Mesenchymal stem cell of the bone marrow (primary cell): Measurements from ENCODE around the gene TMEM92.

DNA sequence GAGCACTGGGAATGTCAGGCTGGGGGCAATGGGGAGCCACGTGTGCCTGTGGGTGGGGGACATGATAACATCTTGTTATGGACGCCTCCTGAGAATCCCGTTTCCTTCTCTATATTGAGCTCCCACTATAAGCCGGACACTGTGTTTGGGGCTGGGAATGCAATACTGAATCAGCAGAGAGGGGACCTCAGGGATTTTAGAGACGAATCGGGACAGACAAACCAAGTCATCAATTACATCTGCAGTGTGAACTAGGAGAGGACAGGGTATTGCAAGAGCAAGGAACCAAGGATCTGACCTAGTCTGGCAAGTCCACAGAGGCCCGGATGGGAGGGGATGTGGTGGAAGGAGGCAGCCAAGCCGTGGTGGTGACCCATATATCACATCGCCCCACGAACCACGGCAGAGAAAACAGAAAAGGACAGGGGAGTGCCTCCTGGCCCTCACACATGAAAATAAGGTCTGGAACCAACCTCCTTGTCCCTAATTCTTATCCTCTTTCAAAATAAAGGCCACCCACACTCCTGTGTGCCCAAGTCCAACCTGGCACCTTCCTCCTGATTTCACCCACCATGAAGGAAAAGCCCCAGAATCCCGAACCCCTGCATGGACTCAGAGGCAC, 28.1 kb upstream of the NXPH3 start:
- CAGE, long polyA plus RNA = no peak

GRCh38 chr17:49602896-49603575, 27.4 kb downstream of the NXPH3 start:
- CAGE, long polyA plus RNA = no peak

DNA sequence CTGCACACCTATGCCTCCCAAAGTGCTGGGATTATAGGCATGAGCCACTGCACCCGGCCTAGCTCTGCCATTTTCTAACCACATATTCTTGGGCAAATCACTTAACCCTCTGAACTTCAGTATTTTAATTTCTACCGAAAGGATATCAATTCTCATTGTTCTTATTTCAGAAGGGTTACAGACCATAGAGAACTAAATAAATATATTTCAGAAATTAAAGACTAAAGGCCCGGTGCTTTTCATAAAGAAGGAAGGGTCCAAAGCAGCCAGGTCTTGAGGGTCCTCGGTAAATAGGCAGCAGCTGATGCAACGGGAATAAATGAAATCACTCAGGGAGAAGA, 33.4 kb downstream of the NXPH3 start:
- CAGE, long polyA plus RNA = no peak

DNA sequence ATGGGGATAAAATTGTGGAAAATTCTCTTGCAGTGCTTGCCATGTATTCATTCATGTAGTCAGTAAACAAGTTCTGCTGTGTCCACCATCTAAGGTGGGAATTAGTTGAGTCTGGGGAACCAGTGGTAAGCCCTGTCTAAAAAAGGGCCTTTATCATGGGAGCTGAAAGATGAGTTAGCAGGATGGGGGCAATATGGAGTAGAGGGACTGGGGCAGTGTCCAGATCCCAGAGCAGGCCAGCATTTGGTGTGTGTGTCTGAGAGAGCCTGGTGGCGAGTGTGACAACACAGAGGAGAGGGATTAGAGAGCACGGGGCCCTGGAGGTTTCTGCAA, 12.5 kb downstream of the TAC4 start:
- CAGE, long polyA plus RNA = no peak

DNA sequence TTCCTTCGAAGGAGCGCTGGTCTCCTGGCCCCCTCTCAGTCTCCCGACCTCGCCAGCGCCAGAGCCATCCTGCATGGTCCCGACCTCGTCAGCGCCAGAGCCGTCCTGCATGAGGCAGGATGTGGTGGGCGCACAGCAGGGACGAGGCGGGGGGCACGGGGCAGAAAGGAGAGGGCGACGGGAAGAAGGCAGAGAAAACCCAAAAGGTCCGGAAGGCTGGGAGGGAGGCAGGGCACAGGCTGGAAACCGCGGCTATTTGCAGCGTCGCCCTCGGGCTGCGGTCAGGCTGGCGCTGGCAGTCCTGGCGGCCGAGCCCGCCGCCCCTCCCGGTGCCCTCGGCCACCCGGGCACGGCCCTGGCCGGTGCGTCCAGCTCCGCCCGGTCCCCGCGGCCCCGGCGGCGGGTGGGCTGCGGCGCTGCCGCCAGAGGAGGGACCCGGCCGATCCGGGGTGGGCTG, 3.0 kb upstream of the TAC4 start:
- CAGE, long polyA plus RNA = no peak

DNA sequence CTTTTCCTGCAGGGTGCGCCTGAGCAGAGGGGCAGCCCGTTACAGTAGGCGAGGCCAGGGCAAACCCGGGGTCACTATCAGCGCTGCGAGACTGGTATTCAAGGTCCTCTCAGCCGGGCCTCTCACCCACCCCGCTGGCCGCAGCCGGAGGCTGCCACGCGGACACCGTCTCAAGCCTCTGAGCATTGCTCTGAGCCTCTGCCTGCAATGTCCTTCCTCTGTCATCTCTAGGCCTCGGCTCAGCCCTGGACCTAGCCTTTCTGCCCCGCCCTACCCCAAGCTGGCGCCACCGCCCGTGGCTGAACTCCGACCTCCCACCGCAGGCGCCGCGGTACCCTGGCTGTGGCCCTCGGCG, 3.4 kb downstream of the DLX4 start:
- CAGE, long polyA plus RNA = no peak

DNA sequence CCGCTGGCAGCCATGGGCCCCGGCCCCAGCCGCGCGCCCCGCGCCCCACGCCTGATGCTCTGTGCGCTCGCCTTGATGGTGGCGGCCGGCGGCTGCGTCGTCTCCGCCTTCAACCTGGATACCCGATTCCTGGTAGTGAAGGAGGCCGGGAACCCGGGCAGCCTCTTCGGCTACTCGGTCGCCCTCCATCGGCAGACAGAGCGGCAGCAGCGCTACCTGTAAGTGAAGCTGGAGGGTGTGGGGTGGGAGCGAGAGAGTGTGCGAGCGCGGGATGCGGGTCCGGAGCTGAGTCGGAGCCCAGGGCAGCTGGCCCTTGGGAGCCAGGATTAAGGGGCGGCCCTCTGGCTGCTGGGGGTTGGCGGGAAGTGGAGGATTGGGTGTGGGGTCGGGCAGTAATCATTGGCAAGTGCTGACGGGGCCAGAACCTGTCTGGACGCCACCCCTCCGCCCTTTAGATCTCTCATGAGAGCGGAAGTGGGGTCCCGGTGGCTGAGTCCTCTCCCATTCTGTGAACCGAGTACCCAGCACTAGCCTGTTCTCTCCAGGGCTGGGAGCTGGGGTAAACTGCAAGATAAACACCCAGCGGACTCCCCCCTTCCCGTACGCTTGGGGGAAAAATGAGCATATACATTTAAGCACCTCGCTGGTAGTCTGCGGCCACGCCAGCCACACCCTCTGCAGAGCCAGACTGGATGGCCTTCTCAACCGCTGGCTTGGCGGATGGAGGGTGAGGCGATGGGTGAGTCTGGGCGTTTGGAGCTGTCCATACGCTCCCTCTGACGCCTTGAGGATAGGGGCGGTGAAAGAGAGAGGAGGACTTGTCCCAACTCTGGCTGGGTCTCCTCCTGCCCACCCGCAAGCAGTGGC, 751 bp downstream of the ITGA3 start:
- CAGE, long polyA plus RNA = no peak

DNA sequence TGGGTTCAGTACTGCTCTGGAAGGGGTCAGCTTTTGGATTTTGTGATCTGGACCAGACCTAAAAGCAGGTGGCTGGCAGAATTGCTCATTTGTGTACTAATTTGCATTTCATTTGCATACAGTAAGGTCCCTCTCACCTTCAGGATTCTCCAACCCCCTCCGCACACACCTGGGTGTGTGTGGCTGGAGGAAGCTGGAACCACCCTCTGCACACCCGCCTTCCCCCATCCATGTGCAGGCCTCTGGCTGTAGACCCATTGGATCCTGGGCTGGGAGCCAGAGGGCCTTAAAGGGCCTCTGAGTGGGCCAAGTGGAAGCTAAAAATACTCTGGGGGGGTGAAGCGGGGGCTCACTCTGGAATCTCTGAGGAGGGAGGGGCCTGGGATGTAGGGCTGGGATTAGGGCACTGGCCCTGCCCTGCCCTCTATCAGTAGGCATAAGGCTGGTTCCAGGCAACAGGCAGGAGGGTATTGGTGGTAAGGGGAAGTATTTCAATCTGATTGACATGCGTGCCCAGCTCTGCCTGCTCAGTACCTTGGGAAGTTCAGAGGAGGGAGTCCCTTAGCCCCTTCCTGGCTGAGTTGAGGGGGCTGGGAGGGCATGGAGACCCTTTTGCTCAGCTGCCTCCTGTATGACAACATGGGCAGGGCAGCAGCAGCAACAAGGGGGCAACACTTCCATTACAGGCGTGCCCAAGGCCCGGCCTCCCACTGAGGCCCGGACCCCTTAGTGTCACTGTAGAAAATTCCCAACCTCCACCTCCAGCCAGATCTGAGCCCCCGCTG, 5.1 kb downstream of the ITGA3 start:
- CAGE, long polyA plus RNA = no peak

- CAGE, long polyA plus RNA = no peak
These were observed 12.0 kb downstream of the ITGA3 start for GRCh38 chr17:50067870-50068412.

DNA sequence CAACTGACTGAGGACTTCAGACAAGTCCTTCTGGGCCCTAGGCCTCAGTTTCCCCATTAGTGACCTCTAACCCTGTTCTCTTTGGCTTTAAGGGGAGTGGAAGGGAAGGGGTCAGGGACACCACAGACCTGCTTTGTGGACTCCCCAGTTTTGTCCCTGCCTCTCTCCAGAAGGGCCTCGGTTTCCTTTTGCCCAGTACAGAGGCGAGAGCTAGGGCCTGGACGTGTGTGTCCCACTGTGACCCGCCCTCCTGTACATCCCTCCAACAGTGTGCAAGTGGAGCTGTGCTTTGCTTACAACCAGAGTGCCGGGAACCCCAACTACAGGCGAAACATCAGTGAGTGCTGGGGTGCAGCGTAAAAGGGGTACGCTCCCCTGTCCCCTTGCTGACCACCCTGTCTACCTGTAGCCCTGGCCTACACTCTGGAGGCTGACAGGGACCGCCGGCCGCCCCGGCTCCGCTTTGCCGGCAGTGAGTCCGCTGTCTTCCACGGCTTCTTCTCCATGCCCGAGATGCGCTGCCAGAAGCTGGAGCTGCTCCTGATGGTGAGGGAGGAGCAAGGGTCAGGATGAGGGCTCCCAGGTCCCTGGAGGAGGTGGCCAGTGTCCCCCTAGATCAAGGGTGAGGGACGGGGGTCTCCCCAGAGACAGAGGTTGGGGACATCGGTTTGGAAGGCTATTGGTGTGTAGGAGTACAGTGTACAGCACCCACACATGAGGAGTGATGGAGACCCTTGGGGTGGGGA, 19.5 kb downstream of the ITGA3 start:
- CAGE, long polyA plus RNA = no peak

DNA sequence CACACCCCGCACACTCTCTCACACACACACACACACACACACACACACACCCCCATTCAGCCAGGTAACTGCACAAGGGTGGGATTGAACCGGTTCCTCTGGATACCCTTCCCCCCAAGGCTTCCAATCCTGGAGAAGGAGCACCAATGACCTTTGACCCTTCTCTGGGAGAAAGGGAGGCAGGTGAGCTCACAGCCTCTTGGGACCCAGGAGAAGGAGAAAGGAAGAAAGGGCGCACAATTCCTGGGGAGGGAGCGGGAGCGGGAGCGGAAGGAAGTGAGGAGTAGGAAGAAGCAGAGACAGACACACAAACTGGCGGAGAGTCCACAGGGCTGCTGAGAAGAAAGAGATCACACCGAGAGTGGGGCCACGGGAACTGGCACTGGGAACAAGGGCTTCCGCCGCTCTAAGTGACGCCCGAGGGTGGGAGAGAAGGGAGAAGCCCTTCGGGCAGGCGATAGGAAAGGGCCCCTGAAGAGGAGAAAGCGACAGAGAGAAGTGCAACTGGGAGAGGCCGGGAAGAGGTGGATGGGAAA, 1.4 kb downstream of the SAMD14 start:
- CAGE, long polyA plus RNA = no peak

- CAGE, long polyA plus RNA = no peak
These were observed 2.7 kb downstream of the PPP1R9B start for GRCh38 chr17:50147781-50148247.

DNA sequence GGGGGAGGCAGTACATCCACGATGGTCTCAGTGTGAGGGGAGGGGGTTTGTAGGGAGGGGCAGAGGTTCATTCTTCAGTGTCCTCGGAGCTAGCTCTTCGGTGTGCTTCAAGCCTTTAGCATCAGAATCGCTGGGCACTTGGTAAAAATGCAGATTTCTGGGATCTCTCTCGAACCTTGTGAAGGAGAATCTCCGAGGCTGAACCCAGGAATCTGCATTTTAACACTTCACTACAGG, 789 bp upstream of the PPP1R9B start:
- CAGE, long polyA plus RNA = no peak

DNA sequence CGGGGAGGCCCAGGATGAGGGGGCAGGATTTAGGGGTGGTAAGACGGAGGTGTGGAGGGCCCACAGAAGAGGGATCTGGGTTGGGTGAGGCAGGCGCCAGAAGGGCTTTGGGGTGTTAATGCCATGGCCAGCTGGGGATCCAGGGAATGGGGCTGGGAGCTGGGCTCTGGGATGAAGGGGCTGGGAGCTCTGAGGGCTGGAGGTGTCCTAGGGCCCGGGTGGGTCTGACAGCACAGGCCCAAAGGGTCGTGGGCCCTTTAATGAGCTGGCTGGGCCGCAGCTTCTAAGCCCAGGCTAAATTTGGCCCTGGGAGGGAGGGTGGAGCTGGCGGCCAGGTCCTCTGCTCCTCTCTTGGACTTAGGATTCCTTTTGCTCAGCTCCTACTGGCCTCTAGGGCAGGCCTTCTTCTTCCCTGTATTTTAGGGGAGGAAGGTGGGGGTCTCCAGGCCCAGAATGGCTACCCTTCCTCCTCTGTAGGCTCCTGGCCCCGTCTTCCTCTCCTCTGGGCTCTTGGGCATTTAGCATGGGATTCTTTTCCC, 363 bp downstream of the SGCA start:
- CAGE, long polyA plus RNA = no peak

DNA sequence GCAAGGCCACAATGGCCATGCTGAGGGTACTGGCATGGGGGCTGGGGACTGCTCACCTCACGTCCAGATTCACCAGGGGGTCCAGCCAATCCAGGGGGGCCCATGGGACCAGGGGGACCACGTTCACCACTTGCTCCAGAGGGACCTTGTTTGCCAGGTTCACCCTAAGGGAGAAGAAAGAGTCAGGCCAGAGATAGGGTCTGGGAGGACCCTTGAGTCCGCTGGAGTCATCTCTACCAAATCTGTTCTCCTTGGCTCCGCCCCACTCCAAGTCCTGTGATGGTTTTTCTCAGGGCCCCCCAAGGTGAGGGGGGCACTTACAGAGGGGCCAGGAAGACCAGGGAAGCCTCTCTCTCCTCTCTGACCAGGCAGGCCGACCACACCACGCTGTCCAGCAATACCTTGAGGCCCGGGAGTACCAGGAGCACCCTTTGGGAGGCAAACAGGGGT, 12.6 kb downstream of the COL1A1 start:
- CAGE, long polyA plus RNA = no peak

DNA sequence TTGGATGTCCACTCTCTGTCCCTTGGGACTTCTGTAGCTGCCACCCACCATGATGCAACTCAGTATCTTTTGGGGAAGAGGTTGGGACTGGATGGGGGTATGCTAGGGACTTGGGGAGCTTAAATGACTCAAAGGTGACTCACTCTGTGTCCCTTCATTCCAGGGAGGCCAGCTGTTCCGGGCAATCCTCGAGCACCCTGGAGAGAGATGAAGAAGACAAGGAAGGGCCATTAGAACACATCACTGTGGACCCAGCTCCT, 4.6 kb downstream of the COL1A1 start:
- CAGE, long polyA plus RNA = no peak

DNA sequence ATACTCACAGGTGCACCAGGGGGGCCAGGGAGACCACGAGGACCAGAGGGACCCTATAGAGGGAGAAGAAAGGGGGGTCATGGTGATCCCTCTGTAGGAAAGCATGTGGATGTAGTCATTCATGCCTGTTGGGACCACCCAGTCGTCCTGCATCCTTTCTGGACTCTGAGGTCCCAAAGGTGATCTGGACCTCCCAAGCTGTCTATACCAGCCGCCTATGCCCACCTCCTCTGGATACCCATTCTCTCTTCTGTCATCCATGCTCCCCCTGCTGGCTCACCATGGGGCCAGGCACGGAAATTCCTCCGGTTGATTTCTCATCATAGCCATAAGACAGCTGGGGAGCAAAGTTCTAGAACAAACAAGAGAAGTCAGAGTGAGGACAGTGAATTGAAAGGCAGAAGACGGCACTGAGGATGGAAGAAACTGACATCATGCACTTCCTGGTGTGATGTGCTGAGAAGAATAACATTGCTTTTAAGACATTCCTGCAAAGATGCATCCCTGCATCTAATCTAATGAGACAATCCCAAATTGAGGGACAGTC, 3.2 kb downstream of the COL1A1 start:
- CAGE, long polyA plus RNA = no peak

DNA sequence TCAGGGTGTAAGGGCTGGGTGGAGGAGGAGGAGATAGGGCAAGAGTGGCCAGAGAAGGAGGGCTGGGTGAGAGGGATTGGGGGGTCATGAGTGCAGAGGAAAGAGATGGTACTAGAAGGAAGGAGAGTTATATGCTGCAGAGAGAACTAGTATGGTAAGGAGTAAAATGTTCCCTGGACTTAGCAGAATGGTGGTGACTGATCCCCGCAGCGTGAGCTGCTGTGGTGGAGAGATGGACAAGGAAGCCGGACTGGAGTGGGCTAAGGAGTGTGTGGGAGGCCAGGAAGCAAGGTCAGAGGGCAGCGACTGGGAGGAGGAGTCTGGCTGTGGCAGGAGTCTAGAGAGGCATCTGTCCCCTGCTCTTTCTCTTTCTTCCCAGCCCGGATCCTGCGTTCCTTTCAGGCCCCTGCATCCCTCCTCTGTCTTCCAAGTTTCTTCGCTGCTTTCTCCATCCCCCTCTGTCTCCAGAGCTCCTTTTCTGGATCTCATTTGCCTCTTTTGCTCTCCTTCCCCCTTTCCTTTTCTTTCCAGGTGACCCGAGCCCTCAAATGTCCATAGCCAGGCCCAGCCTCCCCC, 4.0 kb upstream of the COL1A1 start:
- CAGE, long polyA plus RNA = no peak

DNA sequence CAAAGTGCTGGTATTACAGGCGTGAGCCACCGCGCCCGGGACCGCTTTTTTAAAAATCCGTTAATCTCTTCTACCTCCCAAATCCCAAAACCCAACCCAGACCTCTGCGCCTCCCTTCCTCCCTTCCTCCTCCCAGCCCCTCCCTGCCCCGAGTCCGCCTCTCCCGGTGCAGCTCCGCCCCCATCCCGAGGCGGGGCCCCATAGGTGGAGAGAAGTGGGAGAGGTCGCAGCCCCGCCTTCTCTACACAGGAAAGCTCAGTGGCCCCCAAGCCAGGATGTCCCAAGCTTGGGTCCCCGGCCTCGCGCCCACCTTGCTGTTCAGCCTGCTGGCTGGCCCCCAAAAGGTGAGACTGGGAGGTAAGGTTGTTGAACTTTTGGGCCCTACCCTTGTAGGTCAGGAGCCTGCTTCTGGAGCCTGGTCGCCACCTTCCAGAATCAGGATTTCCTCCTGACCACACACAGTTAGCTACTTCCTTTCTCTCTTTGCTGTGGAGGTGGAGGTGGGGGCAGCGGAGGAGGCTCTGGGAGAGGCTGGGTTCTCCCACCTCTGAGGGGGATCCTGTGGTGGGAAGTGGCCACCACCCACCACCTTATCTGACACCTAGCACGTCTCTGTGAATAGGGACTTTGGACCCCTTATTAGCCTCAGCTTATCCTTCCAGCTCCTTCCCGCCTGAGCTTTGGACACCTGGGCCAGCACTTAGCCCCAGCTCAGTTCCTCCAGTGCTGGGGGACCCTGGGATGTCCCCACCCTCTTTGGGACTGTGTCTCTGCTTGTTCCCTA, at the start of gene TMEM92:
TMEM92 (plus strand) TSS at position 240 of the 784 bp plus-strand sequence.
- CAGE, long polyA plus RNA = no peak

DNA sequence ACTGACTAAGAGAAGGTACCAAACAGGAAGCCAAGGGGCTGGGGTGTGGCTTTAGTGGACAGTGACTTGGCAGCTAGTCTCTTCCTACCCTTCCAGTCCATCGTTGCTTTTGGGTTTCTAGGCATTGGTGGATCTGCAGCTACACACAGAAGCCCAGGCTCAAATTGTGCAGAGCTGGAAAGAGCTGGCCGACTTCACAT, 6.2 kb downstream of the EME1 start:
- CAGE, long polyA plus RNA = no peak